ENCODE results near the genes TOMM40L, HSPA6 and C1orf226.

DNA sequence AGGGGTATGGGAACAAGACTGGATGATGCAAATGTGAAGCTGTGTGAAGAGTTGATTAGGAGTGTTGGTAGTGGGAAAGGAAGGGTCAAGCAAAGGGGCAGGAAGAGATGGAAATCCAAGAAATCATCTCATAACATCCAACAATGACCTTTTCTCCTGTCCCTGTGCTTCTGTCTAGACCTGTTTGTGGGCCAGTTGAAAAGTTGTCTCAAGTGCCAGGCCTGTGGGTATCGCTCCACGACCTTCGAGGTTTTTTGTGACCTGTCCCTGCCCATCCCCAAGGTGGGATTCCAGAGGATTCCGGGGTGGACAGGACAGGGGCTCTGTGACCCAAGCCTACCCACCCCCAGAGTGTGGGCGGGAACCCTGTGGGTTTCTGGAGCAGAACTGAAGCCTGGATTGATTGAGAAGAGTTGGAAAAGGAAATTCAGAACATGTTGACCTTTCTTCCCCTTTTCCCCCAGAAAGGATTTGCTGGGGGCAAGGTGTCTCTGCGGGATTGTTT is 2.5 kb upstream of the PPOX start:
- RRBS, result no CpG with 5 or more reads among the region's 6 CpGs
CAGE:
- cytosol, long polyA plus RNA, result no peak
- long polyA plus RNA, result no peak
- nucleus, long polyA plus RNA, result no peak

- RRBS, result no CpG with 5 or more reads among the region's 26 CpGs
CAGE:
- cytosol, long polyA plus RNA, result start-site peak on the plus strand at chr1:161226050-161226126, 12 reads; start-site peak on the plus strand at chr1:161226426-161226707, 8 reads
- long polyA plus RNA, result start-site peak on the plus strand at chr1:161226412-161226725, 8 and 12 reads in 2 replicates
- nucleus, long polyA plus RNA, result no peak
Measured at GRCh38 chr1:161225828-161226826, at the start of gene TOMM40L. Gene TOMM40L (plus strand): TSS chr1:161226060.

- RRBS, result no CpG with 5 or more reads among the region's 4 CpGs
CAGE:
- cytosol, long polyA plus RNA, result no peak
- long polyA plus RNA, result no peak
- nucleus, long polyA plus RNA, result no peak
Measured at GRCh38 chr1:161233320-161233693, 4.7 kb downstream of the NR1I3 start.

- RRBS, result no CpG with 5 or more reads among the region's 5 CpGs
CAGE:
- cytosol, long polyA plus RNA, result no peak
- long polyA plus RNA, result no peak
- nucleus, long polyA plus RNA, result no peak
Measured at GRCh38 chr1:161487209-161487931, 17.9 kb upstream of the FCGR2A start.

DNA sequence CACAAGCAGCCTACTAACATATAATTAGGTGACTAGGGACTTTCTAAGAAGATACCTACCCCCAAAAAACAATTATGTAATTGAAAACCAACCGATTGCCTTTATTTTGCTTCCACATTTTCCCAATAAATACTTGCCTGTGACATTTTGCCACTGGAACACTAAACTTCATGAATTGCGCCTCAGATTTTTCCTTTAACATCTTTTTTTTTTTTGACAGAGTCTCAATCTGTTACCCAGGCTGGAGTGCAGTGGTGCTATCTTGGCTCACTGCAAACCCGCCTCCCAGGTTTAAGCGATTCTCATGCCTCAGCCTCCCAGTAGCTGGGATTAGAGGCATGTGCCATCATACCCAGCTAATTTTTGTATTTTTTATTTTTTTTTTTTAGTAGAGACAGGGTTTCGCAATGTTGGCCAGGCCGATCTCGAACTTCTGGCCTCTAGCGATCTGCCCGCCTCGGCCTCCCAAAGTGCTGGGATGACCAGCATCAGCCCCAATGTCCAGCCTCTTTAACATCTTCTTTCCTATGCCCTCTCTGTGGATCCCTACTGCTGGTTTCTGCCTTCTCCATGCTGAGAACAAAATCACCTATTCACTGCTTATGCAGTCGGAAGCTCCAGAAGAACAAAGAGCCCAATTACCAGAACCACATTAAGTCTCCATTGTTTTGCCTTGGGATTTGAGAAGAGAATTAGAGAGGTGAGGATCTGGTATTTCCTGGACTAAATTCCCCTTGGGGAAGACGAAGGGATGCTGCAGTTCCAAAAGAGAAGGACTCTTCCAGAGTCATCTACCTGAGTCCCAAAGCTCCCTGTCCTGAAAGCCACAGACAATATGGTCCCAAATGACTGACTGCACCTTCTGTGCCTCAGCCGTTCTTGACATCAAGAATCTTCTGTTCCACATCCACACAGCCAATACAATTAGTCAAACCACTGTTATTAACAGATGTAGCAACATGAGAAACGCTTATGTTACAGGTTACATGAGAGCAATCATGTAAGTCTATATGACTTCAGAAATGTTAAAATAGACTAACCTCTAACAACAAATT is 5.6 kb upstream of the HSPA6 start:
- RRBS, result no CpG with 5 or more reads among the region's 14 CpGs
CAGE:
- cytosol, long polyA plus RNA, result no peak
- long polyA plus RNA, result no peak
- nucleus, long polyA plus RNA, result no peak

GRCh38 chr1:161523328-161524763 is at the start of gene HSPA6:
Gene HSPA6 (plus strand): TSS chr1:161524540.
- RRBS, result under 1% methylated on average over 12 of the region's 84 CpGs
CAGE:
- cytosol, long polyA plus RNA, result no peak
- long polyA plus RNA, result no peak
- nucleus, long polyA plus RNA, result no peak

DNA sequence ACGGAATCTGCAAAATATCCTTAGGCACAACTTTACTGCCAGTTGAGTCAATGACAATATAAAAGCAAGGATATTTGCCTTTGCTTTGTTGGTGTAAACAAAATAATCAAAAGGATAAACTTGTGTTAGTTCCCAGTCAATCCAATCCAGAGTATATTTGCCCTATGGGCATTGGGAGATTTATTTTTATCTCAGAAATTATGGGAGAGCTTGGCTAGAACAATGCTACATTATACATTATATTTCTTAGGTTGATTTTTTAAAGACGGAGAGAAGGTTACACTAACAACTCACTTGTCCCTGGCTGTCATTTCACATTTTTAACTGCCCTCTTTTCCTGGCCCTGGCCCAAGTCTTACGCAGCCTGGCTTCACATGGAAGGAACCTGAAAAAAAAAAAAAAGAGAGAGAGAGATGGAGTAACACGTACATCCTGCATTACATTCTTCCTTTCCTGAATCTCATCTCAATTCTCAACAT is 4.1 kb downstream of the HSPA6 start:
- RRBS, result no CpG with 5 or more reads among the region's 4 CpGs
CAGE:
- cytosol, long polyA plus RNA, result no peak
- long polyA plus RNA, result no peak
- nucleus, long polyA plus RNA, result no peak

DNA sequence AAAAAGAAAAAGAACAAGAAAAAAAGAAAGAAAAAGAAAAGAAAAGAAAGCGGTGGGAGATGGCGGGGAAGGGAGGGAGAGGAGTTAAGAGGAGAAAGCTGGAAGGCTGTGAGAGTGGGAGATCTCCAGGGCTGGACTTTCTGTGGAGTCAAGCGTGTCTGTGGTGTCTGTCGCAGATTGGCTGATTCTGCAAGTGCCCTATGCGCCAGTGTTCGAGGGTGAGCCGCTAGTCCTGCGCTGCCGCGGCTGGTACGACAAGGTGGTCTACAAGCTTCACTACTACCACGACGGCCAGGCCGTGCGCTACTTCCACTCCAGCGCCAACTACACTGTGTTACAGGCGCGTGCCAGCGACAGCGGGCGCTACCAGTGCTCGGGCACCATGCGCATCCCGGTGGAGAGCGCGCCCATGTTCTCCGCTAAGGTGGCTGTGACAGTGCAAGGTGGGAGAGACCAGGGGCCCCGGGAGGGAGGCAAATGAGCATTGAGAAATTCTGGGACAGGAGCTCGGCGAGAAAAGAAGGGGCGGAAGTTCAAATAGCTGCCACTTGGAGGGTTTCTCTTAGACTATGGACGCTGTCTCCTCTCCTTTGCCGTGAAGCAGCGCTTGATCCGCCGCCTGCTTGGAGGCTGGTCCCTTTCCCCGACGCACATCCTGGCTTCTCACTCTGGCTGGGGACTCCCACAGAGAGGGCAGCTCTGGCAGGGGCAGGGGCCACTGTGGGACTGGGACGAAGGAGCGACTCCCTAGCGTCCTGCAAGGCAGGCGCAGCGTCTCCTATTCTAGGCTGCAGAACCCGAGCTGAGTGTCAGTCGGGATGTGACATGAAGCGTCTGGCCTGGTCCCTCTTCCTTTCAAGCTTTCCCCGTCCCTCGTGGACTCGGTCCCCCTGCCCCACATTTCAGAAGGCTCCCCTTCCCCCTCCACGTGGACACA is 4.6 kb downstream of the FCRLB start:
- RRBS, result 2% methylated on average over 5 of the region's 50 CpGs
CAGE:
- cytosol, long polyA plus RNA, result no peak
- long polyA plus RNA, result no peak
- nucleus, long polyA plus RNA, result no peak

DNA sequence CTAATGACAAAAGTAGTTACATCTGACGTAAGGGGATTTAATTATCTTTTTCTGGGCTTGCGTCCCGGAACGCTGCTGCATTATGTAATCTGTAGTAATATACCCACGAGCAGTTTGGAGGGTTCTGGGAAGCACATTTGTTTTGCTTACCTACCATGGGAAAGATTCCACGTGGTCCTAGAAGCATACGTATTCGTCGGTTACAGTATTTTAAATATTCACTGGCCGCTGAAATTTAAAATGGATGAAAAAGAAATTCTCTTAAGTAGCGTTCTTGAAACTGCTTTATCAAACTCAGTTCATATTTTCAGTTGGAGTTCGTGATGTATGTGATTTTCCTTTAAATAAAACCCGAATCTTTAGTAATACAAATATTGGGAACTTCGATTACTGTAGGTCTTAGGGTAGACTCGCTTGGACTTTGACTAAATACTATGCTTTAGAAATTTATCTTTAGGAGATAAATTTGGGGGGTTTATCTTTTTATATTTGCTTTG is 798 bp upstream of the ATF6 start:
- RRBS, result no CpG with 5 or more reads among the region's 15 CpGs
CAGE:
- cytosol, long polyA plus RNA, result no peak
- long polyA plus RNA, result no peak
- nucleus, long polyA plus RNA, result no peak

- RRBS, result no CpG with 5 or more reads among the region's 5 CpGs
CAGE:
- cytosol, long polyA plus RNA, result no peak
- long polyA plus RNA, result no peak
- nucleus, long polyA plus RNA, result no peak
Measured at GRCh38 chr1:161776000-161777129, 10.2 kb downstream of the ATF6 start.

DNA sequence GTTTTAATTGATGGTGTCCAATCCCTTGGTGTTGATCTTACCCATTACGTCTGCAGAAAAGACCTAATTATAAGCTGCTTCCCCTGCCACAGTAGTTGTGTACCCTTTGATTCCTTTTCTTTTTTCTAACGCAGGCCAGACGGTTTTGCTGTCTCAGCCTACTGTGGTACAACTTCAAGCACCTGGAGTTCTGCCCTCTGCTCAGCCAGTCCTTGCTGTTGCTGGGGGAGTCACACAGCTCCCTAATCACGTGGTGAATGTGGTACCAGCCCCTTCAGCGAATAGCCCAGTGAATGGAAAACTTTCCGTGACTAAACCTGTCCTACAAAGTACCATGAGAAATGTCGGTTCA is 35.8 kb downstream of the ATF6 start:
- RRBS, result no CpG with 5 or more reads among the region's 7 CpGs
CAGE:
- cytosol, long polyA plus RNA, result no peak
- long polyA plus RNA, result no peak
- nucleus, long polyA plus RNA, result no peak

DNA sequence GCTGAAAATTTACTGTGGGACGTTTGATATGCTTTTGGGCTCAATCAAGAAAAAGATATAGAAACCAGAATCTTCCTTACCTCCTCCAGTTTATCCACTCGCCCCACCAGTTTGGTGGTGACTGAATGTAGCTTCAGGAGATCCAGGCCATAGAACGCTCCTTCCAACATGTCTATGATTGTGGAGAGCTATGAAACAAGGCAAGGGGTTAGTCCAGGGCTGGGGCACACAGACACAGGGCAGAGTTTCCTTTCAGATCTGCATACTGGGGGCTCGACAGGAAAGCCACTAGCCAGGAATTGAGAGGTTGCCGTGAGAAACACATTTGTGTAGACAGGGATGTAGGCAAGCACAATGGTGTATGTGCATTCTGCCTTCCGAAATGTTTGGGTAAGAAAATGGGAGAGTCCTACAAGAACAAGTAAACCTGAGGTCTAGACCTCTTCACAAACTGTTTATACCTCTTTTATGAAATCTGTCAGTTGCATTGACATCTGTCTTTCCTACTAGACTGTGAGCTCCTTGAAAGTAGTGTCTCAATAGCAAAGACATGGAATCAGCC is 6.3 kb downstream of the OLFML2B start:
- RRBS, result no CpG with 5 or more reads among the region's 6 CpGs
CAGE:
- cytosol, long polyA plus RNA, result no peak
- long polyA plus RNA, result no peak
- nucleus, long polyA plus RNA, result no peak

- RRBS, result no CpG with 5 or more reads among the region's 4 CpGs
CAGE:
- cytosol, long polyA plus RNA, result no peak
- long polyA plus RNA, result no peak
- nucleus, long polyA plus RNA, result no peak
Measured at GRCh38 chr1:162196468-162196919, 127.0 kb downstream of the NOS1AP start.

DNA sequence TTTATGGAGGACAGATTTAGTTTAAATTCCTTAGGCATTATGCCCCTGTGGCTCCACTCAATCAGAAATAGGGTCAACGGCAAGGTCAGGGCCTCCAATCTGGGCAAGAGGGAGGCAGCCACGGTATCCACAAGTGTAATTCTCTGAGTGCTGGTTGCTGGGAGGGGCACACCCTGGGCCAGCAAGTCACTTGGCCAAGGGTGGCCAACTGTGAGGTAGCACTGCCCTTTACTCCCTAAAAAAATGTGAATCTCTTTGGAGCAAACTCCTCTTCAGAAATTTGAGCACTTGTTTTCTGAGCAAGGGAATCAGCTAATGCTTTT is 12.8 kb downstream of the SPATA46 start:
- RRBS, result no CpG with 5 or more reads among the region's 2 CpGs
CAGE:
- cytosol, long polyA plus RNA, result no peak
- long polyA plus RNA, result no peak
- nucleus, long polyA plus RNA, result no peak

GRCh38 chr1:162381384-162382265 is at the start of gene C1orf226:
Gene C1orf226 (plus strand): TSS chr1:162381728.
- RRBS, result no CpG with 5 or more reads among the region's 12 CpGs
CAGE:
- cytosol, long polyA plus RNA, result no peak
- long polyA plus RNA, result no peak
- nucleus, long polyA plus RNA, result no peak

GRCh38 chr1:162523221-162524291 is 25.9 kb downstream of the UHMK1 start:
- RRBS, result no CpG with 5 or more reads among the region's 4 CpGs
CAGE:
- cytosol, long polyA plus RNA, result no peak
- long polyA plus RNA, result no peak
- nucleus, long polyA plus RNA, result no peak

DNA sequence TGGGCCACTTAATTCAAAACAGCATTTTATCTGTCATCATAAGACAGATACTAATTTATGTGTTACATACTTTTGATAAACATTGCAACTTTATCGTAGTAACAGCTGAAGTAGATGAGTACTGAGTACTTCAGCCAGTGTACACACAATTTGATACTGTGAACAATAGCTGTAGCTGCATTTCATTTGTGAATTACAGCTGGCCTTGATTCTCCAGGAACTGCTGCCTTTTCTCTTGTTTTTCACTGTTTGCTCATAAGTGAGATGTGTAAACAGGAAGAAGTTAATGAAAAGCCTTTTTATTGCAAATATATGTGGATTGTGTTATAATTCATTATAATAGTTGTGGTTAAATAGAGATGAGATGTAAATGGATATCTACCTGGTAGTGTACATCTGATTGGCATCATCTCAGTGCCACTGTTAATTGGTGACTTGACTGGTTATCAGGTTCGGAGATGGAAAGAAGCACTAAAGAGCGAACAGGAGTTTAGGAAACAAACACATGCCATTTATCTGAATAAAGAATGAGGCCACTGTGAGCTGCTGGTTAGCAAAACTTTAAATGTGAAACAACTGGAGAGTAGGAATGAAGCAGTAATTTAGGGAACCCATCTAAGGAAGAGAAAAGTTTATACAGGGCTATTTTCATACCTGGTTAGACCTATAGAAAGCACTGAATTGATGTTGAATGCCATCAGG is 10.4 kb downstream of the UAP1 start:
- RRBS, result no CpG with 5 or more reads among the region's 3 CpGs
CAGE:
- cytosol, long polyA plus RNA, result no peak
- long polyA plus RNA, result no peak
- nucleus, long polyA plus RNA, result no peak

GRCh38 chr1:162587383-162587880 is 25.9 kb downstream of the UAP1 start:
- RRBS, result no CpG with 5 or more reads among the region's 8 CpGs
CAGE:
- cytosol, long polyA plus RNA, result no peak
- long polyA plus RNA, result no peak
- nucleus, long polyA plus RNA, result no peak

GRCh38 chr1:162634276-162635021 is 2.2 kb downstream of the DDR2 start:
- RRBS, result no CpG with 5 or more reads among the region's 5 CpGs
CAGE:
- cytosol, long polyA plus RNA, result no peak
- long polyA plus RNA, result no peak
- nucleus, long polyA plus RNA, result no peak

DNA sequence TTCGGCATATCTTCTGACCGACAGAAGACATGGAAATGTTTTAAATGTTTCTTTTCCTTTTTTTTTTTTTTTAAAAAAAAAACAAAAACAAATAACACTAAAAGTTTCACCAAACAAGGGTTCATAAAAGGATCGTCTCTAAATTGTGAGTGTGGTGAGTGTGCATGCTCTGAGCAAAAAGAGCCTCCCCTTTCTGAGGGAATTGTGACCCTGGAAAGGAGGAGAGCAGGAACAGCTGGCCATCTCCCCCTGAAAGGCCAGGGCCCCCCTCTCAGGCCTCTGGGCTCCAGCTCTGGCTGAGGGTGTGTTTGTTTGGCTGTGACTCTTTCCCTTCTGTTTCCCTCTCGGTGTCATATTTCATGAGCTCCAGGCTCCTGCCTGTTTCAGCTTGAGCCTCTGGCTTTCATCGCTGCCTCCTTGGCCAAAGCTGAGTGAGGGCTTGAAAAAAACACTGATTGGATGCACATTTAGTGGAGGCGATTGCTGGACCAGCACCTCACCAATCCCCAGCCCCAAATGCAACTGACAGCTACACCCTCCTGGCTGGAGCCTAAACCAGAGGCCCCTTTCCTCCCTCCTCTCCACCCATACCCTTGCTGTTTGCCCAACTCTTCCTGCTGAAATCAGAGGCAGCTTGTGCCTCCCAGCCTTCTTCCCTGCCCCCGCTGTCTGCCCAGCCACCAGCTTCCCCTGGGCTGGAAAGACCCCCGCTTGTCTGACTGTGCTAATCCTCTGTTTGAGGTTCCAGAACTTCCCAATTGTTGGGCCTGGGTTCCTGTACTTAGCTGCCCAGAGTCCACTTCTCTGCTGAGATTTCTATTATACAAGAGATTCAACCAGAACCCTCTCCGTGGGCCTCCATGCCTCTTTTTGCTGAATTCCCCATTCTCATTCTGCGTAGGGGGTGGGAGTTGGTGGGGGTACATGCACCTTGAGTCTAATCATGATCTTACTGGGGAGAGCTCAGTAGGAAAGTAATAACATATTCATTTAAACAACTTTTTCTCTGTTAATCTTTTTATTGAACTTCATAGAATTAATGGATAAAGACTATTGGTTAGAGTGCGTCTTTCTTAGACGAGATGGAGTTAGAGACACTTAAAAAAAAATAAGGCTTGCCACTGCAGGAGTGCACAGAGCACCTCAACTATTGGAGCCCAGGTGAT is 64.3 kb downstream of the DDR2 start:
- RRBS, result no CpG with 5 or more reads among the region's 12 CpGs
CAGE:
- cytosol, long polyA plus RNA, result no peak
- long polyA plus RNA, result no peak
- nucleus, long polyA plus RNA, result no peak